Peyer's patch (tissue), 4 donors: ENCODE measurements around a stretch of chr12.

GRCh38 chr12:2494310-2495026 is 300.3 kb upstream of the FKBP4 start:
- PRO-cap, result bidirectional peak, plus-strand start at chr12:2494967, minus-strand start at chr12:2494843
- RAMPAGE, long total RNA, 4 experiments, result no peak in any of the 4 experiments

DNA sequence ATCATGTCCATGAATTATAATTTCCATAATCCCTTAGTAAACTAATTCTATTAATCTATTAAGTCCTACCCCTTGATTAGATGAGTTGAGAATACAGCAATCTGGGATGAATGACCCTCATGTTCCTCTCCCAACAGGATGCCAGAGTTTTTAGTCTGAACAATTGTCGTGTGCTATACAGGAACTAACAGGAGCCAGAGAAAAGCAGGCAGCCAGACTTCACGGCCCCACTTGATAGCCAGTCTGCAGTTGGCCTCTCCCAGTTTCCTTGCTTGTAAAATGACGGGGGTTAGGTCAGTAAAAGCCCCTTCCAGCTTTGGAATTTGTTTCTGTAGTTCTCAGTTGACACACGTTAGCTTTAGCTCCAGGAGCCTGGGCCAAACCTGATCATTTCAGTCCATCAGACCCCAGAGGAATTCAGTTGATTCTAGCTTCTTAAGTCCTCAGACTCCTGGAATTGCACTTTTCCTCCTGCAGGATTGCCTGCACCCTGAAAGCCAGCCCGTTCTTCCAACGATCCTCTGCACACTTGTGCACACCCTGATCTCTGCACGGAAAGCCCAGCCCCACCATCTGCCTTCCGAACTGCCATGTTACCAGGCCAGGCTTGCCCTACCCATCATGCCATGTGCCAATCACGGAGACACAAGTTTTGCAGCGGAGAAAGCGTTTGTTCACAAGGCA is 266.7 kb upstream of the FKBP4 start:
- PRO-cap, result no peak
- RAMPAGE, long total RNA, 4 experiments, result no peak in any of the 4 experiments

DNA sequence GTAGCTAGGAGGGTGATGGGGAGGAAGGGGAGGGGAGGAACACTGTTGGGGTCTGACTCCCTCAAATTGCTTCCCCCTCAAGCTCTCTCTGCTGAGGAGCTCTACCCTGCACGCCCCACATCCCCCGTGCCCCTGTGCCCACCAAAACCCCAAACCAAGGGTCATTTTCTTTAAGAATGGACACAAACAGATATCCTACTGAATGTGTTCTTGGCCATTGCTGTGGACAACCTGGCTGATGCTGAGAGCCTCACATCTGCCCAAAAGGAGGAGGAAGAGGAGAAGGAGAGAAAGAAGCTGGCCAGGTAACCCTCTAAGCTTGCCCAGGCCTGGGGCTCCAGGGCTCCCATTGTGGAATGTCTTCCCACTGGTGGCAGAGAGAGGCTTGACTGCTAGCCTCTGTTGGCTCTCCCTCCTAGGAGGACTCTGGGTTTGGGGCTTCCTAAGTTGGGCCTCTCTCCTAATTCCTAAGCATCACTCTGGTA is 210.4 kb upstream of the FKBP4 start:
- PRO-cap, result no peak
- RAMPAGE, long total RNA, 4 experiments, result start-site peak on the plus strand in 1 of 4 experiments, centred at position 214 of the sequence, 19 reads per replicate

- PRO-cap, result no peak
- RAMPAGE, long total RNA, 4 experiments, result no peak in any of the 4 experiments
Observed at GRCh38 chr12:2633533-2634320, 161.0 kb upstream of the FKBP4 start.

DNA sequence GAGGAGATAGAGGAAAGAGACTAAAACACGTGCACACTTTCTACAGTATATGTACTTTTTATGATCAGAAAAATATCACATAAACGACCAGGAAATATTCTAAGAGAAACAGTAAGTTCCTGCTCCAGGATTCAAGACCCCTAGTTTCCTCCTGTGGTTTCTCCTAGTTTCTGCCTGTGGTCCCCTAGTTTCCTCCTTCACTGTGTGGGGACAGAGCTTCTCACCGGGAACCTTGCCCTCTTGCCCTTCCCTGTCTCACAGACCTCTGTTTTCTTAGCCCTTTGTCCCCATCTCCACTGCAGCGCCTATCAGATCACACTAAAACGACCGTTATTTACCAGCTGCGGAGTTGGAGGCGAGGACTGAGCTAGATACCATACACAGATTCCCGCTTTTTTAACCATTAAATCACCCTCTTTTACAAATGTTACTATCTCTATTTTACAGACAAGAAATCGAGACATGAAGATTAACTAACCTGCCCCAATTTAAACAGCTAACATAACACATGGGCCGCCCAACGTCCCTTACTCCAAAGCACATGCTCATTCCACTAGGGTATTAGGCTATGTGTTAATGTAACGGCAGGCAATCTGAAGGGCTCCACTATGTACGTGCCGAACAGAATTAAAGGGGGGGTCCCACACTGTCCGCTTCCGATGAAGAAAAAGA is 2.1 kb upstream of the FKBP4 start:
- PRO-cap, result no peak
- RAMPAGE, long total RNA, 4 experiments, result no peak in any of the 4 experiments

DNA sequence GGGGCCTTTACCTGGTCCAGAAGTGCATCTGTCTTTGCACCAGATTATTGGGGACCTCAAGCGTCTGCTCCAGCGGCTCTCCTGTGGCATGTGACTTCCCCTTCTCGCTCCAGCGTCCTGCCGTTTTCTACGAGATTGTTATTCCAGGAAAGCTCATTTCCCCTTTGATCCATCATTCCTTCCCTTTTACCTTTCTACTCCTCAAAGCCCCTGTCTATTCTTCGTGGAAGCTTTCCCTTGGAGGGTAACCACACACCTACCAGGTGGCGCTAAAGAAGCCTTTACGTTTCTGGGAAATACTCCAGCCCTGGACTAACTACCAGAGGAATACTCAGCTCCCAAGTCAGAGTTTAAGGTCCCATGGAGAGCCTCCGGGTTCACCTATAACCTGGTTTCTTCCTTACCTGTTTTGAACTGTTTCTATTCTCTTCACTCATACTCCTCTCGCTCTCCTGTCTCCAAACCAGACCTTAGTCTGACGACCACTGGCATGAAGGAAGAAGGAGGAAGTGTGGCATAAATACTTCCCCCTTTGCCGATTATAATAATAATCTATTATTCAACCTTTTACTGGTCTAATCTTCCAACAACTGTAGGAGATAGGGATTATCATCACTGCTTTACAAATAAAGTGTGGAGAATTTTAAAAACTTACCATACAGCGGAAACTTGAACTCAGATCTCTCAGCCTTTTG is 1.6 kb downstream of the FKBP4 start:
- PRO-cap, result no peak
- RAMPAGE, long total RNA, 4 experiments, result no peak in any of the 4 experiments

DNA sequence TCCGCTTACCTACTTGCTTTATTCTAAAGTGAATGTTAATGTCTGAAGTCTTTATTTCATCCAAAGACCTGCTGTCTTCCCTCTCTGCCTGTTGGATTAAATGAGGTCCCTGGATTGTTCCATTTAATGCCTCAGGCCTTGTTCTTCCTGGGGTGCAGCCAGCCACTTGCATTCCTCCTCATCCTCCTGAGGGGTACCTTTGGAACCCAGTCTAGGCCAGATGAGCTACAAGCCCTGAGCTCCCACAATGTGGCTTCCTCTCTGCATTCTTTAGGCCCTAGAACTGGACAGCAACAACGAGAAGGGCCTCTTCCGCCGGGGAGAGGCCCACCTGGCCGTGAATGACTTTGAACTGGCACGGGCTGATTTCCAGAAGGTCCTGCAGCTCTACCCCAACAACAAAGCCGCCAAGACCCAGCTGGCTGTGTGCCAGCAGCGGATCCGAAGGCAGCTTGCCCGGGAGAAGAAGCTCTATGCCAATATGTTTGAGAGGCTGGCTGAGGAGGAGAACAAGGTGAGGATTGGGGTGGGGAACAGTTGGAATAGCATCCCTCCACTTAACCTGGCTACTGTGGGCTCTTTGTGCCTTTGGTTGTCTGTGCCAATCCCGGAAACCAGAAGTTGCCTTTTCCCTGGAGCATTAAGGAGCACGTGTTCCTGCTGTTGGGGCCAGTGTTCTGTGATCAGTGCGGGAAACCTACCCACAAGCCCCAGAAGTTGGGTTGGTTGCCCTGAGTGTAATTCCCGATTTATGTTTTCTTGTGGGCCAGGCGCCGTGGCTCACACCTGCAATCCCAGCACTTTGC is 6.3 kb downstream of the FKBP4 start:
- PRO-cap, result no peak
- RAMPAGE, long total RNA, 4 experiments, result no peak in any of the 4 experiments

GRCh38 chr12:2825142-2825632 is 9.6 kb downstream of the NRIP2 start:
- PRO-cap, result no peak
- RAMPAGE, long total RNA, 4 experiments, result no peak in any of the 4 experiments

GRCh38 chr12:2992682-2993113 is 33.5 kb downstream of the TEAD4 start:
- PRO-cap, result no peak
- RAMPAGE, long total RNA, 4 experiments, result no peak in any of the 4 experiments

DNA sequence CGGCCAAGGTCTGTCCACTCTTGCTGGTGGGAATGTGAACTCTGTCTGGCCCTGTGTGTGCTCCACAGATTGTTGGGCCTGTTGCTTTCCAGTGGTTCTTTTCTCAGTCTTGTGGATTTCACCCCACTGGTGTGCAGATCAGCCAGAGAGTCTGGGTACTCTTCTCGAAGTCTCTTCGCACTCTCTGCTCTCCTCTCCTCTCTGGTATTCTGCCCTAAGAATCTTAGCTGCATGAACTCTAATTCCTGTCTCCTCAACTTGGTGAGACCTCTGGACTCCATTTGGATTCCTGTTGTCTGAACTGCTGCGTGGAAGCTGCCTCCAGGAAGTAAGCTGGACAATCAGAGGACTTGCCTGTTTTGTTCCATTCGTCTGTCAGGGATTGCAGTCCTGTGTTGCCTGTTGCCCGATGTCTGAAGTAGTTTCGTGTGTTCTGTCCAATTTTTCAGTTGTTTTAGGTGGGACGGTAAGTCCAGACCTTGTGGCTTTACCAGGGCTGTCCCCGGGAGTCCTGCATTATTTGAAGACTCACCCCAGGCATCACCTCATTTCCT is 23.0 kb downstream of the TSPAN9 start:
- PRO-cap, result no peak
- RAMPAGE, long total RNA, 4 experiments, result no peak in any of the 4 experiments

- PRO-cap, result no peak
- RAMPAGE, long total RNA, 4 experiments, result no peak in any of the 4 experiments
Observed at GRCh38 chr12:3216151-3216409, 138.9 kb downstream of the TSPAN9 start.

- PRO-cap, result no peak
- RAMPAGE, long total RNA, 4 experiments, result no peak in any of the 4 experiments
Observed at GRCh38 chr12:3218526-3218858, 141.3 kb downstream of the TSPAN9 start.

DNA sequence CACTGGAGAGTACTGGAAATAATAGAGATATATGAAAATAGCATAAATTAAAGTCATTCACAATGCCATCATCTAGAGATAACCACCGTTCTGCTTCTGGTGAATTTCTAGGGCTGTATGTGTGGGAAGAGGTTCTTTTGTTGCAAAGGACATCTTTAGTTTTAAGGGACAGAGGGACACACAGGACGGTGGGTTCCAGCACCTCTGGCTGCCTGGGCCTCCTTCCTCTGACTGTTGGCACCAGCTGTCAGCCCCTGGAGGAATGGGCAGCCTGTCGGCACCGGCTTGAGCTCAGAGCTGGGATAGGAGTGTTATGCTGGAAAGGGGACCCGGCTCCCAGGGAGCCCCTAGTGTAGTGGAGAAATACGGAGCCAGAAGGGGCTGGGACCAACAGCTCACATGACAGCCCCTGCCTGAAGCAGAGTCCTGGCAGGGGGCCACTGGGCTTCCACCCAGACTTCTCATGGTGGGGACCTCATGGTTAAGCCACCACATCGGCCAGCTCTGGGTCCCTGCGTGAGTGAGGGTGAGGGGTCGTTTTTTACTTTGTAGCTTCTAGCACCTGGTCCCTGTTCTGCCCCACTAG is 174.4 kb downstream of the TSPAN9 start:
- PRO-cap, result no peak
- RAMPAGE, long total RNA, 4 experiments, result no peak in any of the 4 experiments

DNA sequence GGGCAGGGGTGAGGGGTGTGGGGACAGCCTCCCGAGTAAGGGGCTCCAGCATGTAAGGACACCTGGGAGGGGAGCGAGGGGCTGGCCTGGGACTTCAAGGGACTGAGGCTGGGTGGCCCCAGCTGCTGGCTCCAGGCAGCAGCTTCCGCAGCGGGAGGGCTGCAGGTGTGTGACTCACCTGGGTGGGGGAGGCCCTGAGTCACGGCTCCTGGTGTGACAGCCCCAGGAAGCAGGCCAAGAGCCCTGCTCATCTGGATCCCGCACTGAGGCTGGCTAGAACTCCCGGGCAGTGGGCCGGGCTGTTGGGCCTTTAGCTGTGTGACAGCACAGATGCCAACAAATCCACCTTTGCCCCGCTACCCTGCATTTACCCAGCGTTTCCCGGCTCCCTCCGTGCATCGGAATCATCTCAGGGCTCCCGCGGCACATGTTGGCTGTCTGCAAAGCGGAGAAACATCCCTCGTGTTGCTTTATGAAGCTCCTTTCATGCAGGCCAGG is 180.0 kb upstream of the PRMT8 start:
- PRO-cap, result no peak
- RAMPAGE, long total RNA, 4 experiments, result no peak in any of the 4 experiments

- PRO-cap, result no peak
- RAMPAGE, long total RNA, 4 experiments, result no peak in any of the 4 experiments
Observed at GRCh38 chr12:3366014-3366553, 124.9 kb upstream of the PRMT8 start.

DNA sequence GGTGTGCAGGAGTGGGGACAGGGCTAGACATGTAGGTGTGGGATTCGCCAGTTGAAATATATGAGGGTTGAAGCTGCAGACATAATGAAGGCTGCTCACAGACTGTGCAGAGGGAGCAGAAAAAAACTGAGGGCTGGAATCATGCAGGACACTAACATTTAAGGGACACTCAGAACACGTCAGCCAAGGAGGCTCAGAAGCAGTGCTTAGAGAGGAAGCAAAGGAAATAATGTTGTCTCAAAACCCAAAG is 16.5 kb downstream of the CRACR2A start:
- PRO-cap, result unidirectional peak, plus-strand start at position 111 of the sequence
- RAMPAGE, long total RNA, 4 experiments, result no peak in any of the 4 experiments

DNA sequence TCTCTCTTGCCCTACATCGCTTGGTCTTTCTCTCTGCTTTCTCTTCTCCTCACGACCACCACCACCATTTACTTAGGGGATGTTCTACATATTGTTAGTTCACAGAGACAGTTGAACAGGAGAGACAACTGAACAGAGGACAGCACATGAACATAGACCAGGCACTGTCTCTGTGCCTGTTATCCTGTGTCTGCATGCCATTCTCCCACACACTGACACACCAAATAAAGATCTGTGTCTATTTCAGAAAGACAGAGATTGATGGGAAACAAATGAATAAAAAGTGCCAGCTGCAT is 77.5 kb upstream of the PARP11 start:
- PRO-cap, result no peak
- RAMPAGE, long total RNA, 4 experiments, result no peak in any of the 4 experiments

DNA sequence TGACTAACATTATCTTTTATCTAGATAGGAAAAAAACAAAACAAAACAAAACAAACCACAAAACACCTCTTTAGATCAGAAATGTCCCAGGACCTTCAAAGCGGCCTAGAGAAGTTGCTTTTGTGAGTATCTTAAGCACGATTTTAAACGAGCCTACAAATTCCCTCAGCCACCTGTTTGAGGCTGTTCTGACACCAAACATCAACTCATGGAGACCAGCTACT is 77.7 kb upstream of the PARP11 start:
- PRO-cap, result no peak
- RAMPAGE, long total RNA, 4 experiments, result no peak in any of the 4 experiments

DNA sequence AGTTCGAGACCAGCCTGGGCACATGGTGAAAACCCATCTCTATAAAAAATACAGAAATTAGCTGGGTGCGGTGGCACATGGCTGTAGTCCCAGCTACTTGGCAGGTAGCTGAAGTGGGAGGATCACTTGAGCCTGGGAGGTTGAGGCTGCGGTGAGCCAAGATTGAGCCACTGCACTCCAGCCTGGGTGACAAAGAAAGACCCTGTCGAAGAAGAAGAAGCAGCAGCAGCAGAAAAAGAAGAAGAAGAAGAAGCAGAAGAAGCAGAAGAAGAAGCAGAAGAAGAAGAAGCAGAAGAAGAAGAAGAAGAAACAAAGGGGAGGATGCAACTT is 139.5 kb upstream of the PARP11 start:
- PRO-cap, result no peak
- RAMPAGE, long total RNA, 4 experiments, result start-site peak on the plus strand in 2 of 4 experiments, centred at positions 147 to 150 of the sequence, 6 to 33 reads per replicate

DNA sequence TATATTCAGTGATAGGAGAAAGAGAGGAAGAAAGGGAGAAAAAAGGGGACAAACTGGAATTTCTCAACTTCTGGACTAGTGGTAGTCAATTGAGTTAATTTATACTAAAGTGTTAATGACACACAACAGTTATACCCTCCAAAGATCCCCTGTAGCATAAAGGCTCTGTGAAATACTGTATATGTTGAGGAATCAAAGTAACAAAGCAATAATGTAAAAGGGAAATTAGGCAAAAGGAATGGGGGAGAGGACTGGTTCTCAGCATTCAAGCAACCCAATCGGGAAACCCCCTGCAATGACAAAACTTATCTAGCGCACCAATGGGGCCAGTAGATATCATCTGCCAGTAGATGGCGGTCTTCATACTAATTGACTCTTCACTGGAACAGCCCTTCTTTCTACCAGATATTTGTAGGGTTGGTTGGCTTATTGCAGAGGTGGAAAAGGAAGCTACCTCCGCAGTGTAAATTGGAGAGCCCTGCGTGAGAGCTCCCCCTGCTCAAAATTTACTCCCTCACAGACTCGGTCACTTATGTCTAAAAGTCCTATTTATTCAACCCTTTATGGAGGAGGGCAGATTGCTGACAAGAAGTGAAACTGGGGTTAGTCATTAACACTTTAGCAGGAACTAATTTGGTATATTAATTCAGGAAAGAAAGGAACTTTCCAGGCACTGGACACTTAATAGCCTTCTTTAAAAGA is 166.2 kb upstream of the CCND2 start:
- PRO-cap, result no peak
- RAMPAGE, long total RNA, 4 experiments, result no peak in any of the 4 experiments